Colonic mucosa (tissue), 1 donor: ENCODE measurements around a stretch of chrX.

GRCh38 chrX:12823101-12823676 lies 32.0 kb downstream of the PRPS2 start:
- PRO-cap: no peak

DNA sequence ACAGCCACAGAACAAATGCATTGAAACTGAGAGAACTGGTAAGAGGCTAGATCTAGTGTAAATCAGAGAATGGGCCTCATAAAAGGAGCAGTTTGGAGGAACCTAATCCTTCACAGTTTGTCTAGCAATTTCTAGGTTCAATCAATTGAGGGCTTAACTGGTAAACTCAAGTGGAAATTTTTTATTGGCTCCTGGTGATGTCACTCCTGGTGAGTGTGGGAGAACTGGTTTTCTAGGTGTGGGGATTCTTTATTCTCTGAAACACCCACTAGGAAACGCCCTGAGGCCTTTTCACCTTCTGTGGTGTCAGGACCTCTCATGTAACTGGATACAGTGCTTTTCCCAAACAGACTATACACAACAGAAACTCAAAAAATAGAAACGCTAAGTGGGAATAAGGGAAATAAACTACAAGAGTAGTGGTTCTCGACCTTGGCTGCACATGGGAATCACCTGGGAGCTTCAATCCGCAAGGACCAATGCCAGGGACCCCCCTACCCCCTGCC lies 27.7 kb upstream of the TMSB4X start:
- PRO-cap: no peak

DNA sequence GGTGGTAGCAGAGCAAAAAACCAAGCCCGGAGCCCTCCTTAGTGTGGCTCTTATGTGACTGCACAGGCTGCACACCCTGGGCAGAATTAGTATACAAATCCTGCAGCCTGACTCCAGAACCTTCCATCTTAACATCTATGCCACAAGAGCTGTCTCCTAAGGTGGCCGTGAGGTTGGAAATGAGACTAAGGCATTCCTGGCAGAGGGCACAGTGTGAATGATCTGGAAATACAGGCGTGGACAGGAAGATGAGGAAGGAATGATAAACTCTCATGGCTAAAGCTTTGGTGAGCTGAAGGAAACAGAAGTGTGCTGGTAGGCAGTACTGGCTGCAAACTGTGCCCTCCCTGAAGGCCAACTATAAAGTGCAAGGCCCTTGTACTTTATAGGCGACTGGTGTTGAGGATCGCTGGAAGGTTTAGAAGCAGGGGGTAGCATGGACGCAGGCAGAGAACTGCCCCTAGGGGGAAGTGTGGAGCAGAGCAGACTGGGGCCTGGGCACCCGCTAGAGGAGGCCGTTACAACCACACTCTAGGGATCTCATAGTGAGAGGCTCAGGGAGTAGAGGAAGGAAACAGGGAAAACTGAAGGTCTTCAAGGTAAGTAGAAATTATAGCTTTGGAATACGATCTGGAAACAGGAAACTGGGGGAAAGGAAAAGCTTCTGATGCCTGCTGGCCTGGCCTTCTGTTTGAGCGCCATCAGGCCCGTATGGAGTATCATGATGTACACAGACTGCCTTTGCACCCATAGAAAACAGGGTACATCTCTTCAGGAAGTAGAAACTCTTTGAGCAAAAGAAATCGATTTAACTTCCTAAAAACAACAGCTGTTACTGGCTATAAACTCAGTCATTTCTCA lies 24.1 kb upstream of the TMSB4X start:
- PRO-cap: bidirectional peak, plus-strand start at position 534 of the sequence, minus-strand start at position 420 of the sequence

GRCh38 chrX:12967794-12968115 lies 7.2 kb upstream of the TMSB4X start:
- PRO-cap: no peak

DNA sequence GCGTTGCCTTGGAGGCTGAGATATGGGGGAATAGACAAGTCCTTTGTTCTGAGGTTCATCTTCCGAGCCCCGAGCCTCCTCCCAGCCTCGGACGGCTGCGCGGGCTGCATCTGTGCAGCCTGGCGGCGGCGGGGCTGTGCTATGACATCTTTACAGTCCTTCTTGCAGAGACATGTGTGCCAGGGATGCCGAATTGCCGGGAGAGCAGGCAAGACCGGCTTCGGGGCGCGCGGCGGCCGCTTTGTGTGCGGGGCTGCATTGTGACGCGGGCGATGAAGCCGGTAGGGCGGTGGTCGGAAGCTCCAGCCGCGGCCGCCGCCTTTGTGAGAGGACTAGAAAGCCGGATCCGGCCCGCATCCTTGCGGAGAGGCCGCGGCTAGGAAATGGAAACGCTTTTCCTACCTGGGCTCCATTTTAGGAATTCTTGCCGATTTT lies 558 bp downstream of the TMSB4X start:
- PRO-cap: no peak

DNA sequence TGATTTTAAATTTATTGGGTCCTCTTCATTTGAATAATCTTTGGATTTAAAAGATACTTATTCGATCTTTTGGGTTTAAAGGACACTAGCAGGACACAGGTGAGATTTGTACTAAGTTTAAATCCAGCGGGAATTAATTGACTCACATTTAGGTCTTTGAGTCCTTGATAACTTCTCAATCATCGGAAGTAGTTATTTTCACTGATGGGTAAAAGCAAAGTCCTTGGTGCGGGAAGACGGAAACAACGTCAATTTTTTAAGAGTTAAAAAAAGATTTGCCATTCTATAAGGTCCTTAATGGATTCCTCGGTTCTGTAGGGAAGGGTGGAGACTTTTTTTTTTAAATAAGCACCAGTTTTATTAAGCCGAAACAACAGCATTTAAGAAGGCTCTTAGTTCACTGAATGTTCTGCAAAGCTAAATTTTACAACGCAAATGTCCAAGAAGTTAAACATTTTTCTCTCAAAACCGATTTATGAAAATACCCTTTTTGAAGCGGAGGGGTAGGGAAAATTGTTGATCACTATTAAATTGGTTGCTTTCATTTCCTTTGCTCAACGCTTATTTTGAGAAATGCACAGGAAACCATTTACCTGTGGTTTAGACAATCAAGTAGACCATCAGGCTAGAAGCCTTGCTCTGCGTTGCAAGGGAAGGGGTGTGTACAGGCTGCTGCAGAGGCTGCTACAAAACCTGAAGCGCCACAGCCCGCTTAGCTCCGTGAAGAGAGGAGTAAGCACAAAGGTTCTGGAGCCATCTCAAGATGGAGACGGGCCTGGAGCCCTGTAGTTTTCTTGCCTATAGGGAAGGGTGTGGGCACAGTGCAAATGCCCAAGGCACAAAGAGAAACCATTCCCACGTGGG lies 3.1 kb downstream of the TMSB4X start:
- PRO-cap: bidirectional peak, plus-strand start at position 704 of the sequence, minus-strand start at position 765 of the sequence

DNA sequence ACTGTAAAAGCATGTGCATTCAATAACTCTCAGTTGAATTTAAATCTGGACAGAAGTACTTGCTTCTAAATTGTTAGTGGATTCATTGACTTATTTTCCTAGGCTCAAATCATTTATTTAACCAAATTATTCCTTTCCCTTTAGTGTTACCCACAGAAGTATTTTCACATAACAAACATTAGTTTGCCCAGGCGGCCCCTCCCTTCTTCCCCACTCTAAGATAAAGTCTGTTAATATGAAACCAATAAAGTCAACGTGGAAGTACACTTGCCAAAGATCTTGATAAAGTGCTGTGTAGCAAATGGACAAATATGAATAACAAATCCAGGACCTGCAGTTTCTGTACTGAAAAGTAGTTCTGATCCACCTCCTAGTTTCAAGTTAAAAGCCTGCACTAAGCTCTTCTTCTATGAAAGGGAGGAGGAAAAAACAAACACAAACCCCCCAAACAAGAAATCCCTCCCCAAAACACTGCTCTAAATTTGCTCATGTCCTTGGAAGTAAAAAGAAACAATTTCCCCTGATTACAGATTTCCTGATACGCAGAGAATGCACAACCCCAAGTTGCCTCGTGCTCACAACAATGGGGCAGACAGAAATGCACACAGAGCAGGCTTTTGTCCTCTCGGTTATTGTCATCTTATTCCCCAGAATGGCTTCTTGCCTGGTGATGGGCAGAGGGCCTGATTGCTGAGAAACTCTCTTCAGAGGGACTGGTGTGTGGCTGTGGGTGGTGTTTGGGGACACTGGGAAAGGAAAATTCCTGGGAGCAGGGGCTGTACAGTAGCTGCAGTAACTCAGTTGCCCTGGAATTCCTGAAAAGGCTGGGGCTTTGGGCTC lies 23.2 kb downstream of the TMSB4X start:
- PRO-cap: unidirectional peak, plus-strand start at position 247 of the sequence

DNA sequence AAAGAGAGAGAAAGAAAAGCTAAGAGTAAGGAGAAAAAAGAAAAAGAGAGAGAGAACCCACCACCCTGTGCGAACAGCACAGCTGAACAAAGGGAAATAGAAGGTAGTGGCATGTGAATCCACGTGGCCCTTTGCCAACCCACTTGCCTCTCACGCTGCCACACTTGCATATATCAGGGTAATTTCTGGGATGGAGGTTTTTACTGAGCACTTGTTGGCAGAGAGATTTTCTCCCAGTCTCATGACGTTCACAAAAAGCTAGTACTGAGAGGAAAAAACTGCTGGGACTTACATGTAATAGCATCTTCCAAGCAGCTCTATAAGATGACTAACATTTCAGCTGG lies 31.1 kb downstream of the TMSB4X start:
- PRO-cap: unidirectional peak, minus-strand start at position 75 of the sequence

GRCh38 chrX:13015853-13016416 lies 28.5 kb downstream of the FAM9C start:
- PRO-cap: no peak

- PRO-cap: unidirectional peak, minus-strand start at chrX:13029505
These were observed 15.0 kb downstream of the FAM9C start for GRCh38 chrX:13029424-13029751.

- PRO-cap: no peak
These were observed 905 bp downstream of the FAM9C start for GRCh38 chrX:13043432-13043998.

- PRO-cap: unidirectional peak, plus-strand start at chrX:13081884
These were observed 37.2 kb upstream of the FAM9C start for GRCh38 chrX:13081470-13082163.

DNA sequence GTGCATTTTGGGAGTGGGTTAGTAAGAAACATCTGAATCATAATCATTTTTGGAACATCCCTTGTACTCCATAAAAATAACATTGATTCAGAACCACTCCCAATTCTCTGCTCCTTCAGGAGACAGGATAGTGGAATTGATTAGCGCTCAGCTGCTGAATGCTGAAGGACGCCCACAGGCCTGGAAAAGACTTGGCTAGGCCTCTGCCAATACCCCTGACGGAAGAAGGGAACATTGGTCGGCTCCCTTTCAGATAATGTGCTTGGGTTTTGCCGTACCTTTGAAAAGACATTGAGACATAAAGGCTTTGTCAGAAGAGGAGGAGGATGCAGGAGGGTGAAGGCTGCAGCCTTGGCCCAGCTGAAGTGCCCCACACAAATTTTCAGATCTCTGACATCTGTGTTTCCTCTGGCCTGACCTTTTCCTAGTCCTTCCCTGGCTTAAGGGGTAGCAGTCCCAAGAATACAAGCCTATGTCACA lies 80.5 kb upstream of the FAM9C start:
- PRO-cap: no peak

DNA sequence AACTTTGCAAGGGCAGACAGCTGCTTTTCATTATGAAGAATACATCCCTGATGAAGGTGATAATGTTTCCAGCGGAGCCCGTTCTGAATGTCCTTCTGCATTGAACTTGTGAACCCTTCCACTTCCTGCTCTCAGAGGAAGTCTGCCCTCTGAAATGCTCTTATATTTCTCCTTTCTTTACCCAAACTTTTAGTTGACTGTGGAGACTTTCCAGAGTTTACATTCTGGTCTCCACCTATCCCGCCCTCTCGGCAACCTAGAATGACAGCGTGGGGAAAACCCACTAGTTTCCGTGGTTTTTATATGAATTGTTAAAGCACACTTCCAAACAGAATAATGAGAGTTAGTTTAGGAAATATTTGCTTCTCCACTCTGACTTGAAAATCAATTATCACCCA lies 123.5 kb upstream of the FAM9C start:
- PRO-cap: no peak

DNA sequence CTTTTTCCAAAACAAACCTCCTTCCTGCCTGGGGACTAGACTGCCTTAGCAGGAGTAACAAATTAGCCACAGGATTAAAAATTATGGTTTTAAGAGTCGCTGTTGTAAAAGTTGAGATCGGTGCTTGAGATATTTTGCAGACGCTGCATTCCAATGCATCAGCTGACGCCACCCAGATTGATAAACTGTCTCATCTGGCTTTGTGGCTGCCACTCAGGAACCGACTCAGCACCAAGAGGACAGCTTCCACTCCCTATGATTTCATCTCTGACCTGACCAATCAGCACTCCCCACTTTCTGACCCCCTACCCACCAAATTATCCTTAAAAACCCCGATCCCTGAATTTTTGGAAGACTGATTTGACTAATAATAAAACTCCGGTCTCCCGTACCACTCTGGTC lies 70.7 kb downstream of the ATXN3L start:
- PRO-cap: no peak

DNA sequence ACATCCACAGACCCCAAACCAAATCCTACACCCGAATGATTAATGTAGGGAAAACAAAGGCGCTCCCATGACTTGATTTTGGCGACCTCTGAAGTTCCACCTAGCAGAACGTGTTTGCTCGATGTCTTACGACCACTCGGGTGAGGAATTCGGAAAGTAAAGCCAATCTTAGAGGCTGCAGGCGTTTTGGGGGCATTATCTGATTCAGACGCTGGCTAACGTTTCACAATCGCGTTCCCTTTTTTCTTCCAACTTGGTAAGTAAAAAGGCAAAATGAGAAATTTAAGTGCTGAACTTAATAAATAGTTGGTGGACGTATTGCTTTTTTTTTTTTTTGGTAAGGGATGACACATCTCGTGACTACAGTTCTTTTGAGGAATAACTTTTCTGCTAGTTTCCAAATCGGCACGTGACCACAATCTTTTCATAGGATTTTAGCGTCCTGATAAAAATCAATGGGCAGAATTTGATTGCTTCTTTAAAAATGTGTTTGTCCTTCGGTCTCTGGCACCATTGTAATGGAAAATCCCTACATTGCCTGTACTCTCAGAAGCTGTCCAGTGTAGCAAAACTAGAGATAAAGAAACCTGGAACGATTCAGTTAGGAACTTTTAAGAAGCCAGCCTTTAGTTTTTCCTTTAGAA lies 839 bp downstream of the RAB9A start:
- PRO-cap: no peak

DNA sequence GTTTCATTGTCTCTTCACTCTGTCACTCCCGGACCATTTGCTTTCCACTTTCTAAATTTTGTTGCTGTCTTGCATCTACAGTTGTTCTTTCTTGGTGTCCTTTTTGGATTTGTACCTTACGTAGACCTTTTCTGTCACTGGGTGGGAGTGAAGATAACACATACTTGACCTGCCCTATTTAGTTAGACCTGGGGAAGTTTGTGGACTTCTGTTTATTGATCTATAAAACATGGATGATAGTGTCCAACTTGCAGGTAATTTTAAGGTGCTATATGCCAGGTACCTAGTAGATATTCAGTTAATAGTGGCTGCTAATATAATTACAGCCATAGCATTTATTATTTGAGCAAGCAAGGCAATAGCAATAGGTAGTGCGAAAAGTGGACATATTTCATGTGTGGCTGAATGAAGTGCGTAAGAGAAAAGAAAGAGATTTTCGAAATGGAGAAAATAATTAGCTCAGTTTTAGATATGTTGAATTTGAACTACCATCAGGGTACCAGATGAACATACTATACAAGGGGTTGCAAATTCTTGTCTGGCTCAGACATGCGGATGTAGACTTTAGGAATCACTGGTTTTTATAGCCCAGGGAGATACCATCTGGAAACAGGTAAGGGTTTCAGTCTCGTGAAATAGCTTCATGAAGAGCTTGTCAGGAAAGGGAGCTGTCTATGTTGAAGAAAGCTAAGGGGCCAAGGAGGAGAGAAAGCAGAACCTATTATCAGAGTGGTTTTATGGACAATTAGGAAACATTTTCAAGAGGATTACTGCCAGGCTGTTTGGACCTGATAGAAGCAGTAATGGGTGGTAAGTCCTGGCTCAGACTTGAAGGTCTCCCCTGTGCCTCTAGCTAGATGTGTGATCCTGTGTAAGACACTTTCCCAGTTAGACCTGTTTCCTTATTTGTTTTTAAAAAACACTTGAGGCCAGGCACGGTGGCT lies 6.5 kb downstream of the RAB9A start:
- PRO-cap: bidirectional peak, plus-strand start at position 644 of the sequence, minus-strand start at position 557 of the sequence; unidirectional peak, plus-strand start at position 644 of the sequence

- PRO-cap: no peak
These were observed 2.0 kb downstream of the TRAPPC2 start for GRCh38 chrX:13732232-13733100.

- PRO-cap: no peak
These were observed 18.4 kb downstream of the OFD1 start for GRCh38 chrX:13752812-13753563.

DNA sequence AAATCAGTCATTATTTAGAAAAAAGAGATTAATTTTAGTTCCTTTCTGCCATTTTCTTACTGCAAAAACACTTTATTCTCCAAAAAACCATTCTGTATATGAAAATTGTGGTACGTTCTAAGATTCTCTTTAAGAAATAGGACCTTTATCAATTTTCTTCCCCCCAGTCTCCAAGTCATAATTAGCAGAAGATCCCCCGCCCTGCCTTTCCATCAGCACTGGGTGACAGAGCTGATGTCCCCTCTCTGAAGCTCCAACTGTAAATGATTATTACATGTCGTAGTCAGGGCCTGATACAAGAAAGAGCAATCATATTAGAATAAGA lies 862 bp downstream of the GPM6B start:
- PRO-cap: no peak